Gallbladder (tissue), 1 donor: ENCODE measurements around the genes LGALS8 and FH.

DNA sequence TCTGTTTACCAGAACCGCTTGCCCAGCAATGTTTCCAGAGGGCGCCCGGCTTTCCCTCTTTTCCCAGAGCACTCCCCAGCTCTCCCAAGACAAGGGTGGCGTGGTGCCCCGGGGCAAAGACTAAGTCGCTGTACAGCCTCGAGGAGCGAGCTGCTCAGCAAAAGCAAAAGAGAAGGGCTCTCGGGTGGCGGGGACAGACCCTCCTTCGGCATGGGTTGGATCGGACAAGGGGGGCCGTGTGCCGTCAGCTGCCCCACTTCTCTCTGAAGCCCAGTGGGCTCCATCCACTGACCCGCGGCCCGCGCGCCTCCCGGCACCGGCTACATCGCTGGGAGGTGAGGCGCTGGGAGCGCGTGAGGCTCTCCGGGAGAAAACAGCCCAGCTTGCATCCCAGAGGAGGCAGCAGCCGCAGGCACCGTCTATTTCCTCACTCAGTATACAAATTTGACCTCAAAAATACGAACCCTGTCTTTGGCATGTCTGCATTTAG is 934 bp upstream of the GPR137B start:
- PRO-cap: no peak

DNA sequence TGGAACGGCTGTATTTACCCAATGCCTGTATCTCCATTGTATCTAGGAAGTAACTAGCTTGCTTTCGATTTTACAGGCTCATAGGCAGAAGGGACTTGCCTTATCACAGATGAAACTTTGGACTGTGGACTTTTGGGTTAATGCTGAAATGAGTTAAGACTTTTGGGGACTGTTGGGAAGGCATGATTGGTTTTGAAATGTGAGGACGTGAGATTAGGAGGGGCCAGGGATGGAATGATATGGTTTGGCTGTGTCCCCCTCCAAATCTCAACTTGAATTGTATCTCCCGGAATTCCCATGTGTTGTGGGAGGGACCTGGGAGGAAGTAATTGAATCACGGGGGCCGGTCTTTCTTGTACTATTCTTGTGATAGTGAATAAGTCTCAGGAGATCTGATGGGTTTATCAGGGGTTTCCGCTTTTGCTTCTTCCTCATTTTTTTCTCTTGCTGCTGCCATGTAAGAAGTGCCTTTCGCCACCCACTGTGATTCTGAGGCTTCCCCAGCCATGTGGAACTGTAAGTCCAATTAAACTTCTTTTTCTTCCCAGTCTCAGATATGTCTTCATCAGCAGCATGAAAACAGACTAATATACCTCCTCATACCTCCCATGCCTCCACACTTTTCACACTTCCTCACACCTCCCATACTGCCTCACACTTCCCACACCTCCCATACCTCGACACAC is 21.0 kb downstream of the GPR137B start:
- PRO-cap: no peak

GRCh38 chr1:236287968-236288460 is 6.3 kb upstream of the ERO1B start:
- PRO-cap: no peak

DNA sequence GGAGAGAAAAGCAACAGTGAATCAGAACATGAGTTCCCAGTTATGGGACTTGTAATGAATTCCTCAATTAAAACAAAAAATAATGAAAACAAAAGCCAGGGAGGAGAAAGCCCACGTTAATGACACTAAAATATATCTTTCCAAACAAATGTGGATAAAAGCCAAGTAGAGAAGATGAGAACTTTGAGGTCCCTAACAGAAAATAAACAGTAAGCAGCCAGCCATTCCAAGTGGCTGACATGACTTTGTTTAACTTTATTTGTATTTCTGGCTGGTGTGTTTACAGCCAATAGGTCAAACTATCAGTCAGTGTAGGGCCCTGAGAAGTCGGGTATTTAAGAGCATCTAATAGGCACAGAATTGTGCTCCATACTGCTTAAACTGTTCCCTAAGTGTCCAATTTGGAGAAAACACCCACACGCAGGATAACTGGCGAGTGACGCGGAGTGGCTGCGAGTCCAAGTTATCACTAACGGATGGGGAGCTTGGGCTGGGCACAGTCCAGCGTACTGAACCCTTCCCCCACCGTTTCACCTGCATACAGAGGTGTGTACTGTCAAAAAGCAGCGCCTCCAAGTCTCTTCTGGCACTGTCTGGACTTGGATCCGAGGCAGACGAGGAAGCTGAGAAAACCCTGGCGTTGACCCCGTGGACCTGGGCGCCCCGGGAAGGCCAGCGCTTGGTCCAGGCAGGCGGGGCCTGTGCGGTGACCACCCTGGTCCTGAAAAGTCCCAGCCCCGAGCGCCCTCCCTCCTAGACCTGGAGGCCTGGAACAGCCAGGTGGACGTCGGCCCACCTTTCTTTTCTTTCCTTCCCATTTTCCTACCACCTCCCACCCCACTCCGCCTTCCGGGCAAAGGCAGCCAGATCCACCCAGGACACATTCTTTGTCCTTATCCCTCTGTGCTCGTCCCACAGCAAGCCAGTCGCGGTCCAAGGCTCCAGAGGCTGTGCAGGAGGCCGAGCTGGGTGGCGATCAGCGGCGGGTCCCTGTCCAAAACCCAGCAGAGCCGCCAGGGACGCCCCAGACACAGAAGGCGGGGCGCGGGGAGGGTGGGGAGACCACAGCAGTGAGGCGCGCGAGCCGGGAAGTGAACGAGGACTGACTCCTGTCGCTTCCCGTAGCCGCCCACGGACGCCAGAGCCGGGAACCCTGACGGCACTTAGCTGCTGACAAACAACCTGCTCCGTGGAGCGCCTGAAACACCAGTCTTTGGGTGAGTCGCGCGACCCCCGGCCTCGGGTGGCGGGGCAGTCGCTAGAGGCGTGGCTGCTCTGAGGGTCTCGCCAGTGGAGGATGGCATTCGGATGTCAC is at the start of gene LGALS8:
Gene LGALS8 (plus strand): TSS at position 1,138 of the 1,315 bp plus-strand sequence.
- PRO-cap: unidirectional peak, plus-strand start at position 585 of the sequence; bidirectional peak, plus-strand start at position 925 of the sequence, minus-strand start at position 950 of the sequence; bidirectional peak, plus-strand start at position 1,141 of the sequence, minus-strand start at position 992 of the sequence

DNA sequence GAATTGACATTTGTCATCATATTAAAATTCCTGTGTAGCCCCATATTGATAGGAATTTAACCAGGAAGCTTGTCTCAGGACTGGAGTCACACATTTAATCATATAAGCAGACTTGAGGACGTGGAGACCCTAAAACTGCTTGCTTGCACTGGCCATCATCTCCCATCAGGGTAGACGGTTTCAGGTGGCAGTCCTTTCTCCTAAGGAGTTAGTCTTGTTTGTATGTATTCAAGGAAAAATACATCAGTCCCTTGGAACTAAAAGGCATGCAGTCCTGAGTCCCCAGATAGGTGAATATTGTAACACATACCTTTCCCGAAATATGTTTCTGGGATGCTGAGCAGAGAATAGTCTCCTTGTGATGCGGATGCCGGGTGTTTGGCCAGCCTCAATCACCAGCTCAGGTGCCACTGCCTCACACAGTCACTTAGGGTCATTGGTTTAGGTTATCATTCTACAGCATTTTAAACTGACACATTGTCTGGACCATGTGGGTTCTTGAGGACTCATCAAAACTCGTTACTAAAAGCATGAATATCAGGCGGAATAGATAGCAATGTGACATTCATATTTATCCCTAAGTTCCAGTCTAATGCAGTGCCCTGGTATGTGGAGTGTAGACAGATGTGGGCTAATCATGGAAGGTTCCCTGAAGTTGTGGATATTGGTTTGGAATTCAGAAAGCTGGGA is 21.5 kb downstream of the LGALS8 start:
- PRO-cap: no peak

- PRO-cap: no peak
Measured at GRCh38 chr1:236603832-236604351, 424 bp downstream of the HEATR1 start.

DNA sequence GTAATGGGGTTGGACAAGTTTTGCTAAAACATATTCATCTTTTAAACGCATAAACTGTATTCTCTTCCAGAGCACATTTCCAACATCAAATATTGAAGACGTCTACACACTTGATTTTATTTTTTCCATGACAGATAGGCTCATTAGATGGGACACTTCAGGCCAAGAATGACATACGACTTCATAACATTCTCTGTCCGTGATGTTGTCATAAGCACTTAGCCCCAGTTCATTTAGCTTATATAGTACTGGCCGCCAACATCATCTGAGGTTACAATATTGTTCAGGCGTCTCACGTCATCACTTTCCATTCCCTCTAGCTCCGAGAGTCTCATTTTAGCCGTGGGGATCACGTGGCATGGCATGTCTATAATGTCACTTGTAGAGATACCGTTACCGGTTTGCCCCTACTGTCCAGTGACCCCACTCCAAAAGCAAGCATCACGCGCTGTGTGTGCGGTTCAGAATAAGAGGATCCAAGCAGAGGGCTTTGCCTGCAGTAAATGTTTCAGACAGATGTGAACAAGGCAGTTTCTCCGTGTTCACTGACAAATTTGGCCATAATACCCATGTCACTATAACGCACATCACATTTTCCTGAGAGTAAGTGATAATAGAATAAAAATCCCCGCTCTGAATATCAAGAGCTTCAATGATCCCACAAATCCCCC is 34.6 kb upstream of the HEATR1 start:
- PRO-cap: no peak

- PRO-cap: no peak
Measured at GRCh38 chr1:236689884-236690552, 3.7 kb downstream of the ACTN2 start.

- PRO-cap: no peak
Measured at GRCh38 chr1:236693509-236694072, 7.3 kb downstream of the ACTN2 start.

DNA sequence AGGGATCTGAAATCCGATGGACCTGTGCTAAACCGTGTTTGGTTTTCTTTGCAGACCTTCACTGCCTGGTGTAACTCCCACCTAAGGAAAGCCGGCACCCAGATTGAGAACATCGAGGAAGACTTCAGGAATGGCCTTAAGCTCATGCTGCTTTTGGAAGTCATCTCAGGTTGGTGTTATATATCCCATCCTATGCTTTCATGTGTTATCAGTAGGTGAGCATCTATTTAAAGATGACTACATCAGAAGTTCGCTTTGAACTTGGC is 31.4 kb downstream of the ACTN2 start:
- PRO-cap: no peak

- PRO-cap: no peak
Measured at GRCh38 chr1:236796200-236796428, 1.0 kb downstream of the MTR start.

DNA sequence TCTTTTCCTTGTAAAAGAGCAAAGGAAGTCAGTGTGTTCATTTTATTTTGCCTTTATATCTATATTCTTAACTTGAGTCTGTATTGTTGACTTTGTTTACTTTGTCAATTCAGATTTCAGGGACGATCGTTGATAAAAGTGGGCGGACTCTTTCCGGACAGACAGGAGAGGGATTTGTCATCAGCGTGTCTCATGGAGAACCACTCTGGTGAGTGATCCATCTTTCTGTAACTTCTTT is 21.2 kb downstream of the MTR start:
- PRO-cap: no peak

DNA sequence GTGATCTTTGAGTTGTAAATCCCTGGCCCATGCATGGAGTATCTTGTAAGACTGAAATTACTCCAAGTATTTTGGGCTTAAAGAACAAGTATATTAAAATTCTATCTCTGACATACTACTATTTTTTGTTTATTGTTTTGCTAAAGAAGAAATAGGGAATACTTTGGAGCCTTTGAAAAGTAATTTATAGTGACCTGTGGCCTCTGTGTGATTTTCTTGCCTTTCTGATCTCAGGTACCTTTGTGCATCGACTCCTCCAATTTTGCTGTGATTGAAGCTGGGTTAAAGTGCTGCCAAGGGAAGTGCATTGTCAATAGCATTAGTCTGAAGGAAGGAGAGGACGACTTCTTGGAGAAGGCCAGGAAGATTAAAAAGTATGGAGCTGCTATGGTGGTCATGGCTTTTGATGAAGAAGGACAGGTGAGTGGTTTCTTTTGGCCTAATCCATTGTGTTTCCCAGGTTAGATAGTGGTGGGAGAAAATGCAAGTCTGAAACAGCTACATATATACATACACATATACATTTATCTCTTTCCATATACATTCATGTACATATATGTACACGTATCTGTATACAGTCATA is 43.2 kb downstream of the MTR start:
- PRO-cap: no peak

GRCh38 chr1:237031258-237031778 is 10.7 kb upstream of the RYR2 start:
- PRO-cap: no peak

- PRO-cap: no peak
Measured at GRCh38 chr1:237053549-237054062, 11.6 kb downstream of the RYR2 start.

- PRO-cap: no peak
Measured at GRCh38 chr1:237695796-237696335, 194.9 kb downstream of the ZP4 start.

DNA sequence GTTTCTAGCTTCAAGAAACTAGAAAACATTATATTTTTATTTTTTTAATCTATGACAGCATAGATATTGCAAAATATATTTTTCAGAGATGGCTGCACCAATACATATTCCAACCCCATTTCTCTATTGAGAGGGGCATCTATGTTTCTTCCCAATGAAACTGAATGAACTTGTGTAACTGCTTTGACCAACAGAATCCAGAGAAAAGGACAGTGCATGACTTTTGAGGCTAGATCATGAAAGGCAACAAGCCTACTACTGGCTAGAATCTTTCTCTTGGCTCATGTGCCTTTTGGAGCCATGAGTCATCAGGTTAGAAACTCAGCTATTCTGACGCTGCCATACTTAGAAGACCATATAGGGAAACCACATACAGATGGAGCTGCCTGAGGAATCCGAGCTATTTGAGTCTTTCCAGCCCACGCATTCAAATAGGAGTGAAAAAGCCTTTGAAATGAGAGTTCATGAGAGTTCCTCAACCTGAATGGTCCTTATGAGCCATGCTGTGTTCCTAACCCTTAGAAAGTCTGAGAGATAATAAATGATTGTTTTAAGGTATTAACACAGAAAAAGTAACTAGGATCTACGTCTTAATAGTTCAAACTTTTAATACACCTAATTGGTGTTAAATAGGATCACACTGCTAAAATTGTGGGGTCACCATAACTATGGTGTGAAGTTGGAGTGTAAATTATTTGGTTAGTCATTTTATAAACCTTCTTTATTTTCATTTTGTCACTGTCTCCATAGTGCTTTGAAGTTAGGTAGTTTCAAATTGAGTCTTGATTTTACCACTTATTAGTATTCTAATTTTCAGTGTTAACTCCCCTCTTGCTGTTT is 738.4 kb upstream of the CHRM3 start:
- PRO-cap: no peak

GRCh38 chr1:240562097-240562513 is 49.9 kb downstream of the GREM2 start:
- PRO-cap: no peak

DNA sequence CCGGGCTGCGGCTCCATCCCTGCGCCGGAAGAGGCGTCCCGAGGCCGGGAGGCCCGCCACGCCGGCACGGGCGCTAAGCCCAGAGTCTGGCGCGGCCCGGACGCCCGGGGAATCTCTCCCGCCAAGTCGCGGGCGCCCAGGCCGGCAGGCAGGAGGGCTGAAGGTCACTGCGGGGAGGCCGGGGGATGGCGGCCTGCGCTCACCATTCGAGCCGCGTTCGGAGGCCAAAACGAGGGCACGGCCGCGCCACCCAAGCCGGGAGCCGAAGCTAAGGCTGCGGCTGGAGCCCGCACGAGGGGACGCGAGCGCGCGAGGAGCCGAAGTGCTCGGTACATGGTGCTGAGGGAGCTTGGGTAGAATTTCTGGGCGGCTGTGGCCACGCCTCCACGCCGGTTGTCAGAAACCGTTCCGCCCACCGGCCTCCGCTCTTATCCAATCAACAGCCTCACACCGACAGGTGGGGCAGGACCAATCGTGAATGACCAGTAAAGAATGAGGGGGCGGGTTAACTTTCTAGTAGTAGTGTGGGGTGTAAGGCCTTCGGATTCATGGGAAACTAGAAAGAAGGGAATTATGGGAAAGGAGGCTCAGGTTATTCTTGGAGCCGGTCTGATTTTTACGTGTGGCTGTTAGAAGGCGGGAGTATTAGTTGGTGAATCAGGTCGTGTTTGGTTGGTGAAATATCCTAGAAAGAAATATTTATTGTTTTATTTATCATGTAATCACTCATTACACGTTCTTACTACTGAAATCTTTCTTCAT is at the start of gene FH:
Gene FH (minus strand): TSS at position 368 of the 762 bp plus-strand sequence.
- PRO-cap: bidirectional peak, plus-strand start at position 559 of the sequence, minus-strand start at position 324 of the sequence

DNA sequence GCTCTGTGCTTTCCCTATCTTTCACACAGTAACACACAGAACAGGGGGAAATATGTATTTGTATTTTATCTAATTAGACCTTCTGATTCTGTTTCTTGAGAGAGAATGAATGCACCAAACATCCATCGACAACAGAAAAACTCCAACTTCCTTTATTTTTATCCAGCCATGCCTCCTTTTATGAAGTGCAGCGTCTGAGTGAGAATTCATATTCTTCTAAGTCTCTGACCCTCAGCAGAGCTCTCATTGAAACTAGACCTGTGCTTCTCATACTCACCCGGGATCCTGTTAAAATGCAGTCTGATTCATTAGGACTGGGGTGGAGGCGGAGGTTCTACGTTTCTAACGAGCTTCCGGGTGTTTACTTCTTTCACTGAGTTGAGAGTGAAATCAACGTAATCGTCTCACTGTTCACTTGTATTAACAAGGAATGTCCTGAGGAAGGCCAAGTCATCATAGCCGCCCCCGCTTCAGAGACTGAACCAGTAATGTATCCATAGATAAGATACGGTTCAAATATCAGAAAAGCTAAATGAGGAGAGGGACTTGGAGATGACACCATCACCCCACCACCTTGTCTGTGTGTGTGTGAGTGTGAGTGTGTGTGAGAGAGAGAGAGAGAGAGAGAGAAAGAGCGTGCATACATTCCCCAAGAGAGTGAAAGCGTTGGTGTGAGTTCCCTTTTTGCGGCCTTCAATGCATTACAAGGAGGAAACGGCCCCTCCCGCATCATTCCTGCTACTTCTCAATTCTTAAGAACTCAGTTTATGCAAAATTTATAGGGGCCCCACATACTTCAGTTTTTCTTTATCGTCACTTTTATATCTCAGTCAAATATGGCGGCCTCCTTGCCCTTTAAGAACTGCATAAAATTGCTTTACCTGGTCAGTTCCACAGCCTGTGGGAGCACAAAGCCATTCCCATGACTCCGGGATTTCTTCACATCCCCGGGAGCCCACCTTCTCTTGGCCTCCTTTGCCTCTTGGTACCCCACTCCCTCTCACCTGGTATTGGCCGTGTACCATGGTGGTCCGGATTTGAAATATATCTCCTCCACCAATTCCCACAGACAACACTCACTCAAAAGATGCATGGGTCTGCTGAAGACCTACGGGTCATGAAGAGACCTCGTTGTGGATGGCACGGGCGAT is 19.8 kb downstream of the KMO start:
- PRO-cap: no peak